Fibroblast of villous mesenchyme (primary cell): ENCODE measurements around the gene GALR1.

GRCh38 chr18:76691683-76692305 lies 130.6 kb upstream of the ZNF236 start:
- CAGE, long polyA plus RNA = no peak

- CAGE, long polyA plus RNA = no peak
These were observed 115.0 kb upstream of the ZNF236 start for GRCh38 chr18:76707343-76707788.

GRCh38 chr18:76771414-76772047 lies 50.8 kb upstream of the ZNF236 start:
- CAGE, long polyA plus RNA = no peak

- CAGE, long polyA plus RNA = no peak
These were observed 88.5 kb downstream of the MBP start for GRCh38 chr18:77043901-77044759.

- CAGE, long polyA plus RNA = no peak
These were observed 40.1 kb downstream of the MBP start for GRCh38 chr18:77092204-77093228.

DNA sequence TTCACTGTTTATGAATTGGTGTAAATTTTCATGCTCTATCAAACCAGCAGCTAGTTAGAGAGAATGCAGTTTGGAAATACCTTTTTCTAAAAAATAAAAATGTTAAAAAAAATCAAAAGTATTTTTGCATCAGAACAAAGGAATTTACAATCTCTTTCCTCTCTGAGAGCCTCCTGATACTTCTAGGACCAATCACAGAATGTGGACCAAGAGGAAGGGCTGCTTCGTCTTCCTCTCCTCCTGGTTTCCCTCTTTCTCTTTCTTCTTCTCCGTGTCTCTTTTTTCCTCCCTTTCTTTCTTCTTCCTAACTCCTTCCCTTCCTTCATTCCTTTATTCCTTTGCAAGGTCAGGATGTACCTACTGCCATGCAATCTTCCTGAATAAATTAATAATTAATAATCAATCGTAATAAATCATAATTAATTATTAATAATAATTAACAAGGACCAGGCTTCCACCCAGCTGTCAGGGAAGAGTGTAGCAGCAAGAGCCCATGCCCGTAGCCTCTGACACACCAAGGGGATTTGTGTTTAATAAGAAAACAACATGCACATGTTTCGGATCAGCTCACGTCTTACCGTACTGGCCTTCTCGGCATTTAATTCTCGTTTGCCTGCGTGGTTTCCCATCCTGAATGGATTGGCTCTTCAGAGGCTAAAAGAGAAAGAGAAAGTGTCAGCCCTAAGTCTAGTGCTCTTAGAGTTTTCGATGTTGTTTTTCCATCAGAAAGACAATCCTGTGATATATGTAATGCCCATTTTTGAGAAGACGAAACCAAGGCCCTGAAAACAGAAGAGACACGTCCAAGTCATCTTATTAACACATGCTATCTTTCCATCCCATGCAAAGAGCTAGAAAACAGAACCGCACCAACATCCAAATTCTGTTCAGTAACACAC lies 27.7 kb downstream of the MBP start:
- CAGE, long polyA plus RNA = no peak

DNA sequence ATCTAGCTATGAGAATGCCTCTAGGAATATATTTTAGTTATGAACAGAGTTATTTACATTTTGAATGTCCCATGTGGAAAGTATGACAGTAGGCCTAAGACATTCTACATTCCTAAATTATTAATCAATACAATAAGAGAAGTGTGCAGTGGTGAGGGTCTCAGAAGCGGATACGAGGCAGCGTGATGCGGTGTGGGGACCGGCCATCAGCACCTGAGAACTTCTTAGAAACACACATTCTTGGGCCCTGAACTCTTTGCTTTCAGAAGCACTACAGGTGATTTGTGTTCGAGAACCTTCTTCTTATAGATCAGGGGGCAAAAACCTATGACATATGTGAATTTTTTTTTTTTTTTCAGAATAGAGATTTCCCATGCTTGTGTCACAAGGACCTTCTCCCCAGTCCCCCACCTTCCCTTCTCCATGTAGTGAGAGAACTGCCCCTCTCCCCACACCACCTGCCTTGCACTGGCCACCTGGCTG lies 22.4 kb downstream of the MBP start:
- CAGE, long polyA plus RNA = no peak

DNA sequence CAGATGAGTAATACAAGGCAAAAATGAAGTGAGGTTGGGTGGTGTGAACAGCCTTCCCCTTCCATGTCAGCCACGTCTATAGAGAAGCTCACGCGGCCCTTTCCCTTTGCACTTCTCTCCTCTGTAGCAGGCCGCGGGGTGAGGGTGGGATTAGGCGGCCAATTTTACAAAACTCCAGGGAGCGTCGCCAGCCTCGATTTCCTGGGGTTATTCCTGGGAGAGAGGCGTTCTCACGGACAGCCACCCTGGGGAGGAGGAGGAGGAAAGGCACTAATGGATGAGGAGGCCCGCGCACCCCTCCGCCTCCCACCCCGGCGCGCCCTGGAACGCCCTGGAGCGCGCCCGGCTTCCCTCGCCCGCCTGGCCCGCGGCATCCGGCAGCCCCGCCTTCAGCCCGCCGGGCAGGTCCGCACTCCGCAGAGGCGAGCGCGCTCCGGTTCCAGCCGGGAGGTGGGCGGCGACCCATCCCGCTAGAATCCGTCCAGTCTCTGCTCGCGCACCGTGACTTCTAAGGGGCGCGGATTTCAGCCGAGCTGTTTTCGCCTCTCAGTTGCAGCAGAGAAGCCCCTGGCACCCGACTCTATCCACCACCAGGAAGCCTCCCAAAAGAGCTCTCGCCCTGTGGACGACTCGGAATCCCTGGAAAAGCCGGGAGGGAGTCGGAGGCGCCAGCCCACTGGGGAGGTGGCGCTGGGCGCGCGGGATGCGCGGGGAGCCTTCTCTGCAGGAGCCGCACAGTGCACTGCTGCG lies at the start of gene GALR1:
Gene GALR1 (plus strand): TSS at position 536 of the 750 bp plus-strand sequence.
- CAGE, long polyA plus RNA = no peak

- CAGE, long polyA plus RNA = no peak
These were observed 573.0 kb upstream of the SALL3 start for GRCh38 chr18:78406646-78406977.

DNA sequence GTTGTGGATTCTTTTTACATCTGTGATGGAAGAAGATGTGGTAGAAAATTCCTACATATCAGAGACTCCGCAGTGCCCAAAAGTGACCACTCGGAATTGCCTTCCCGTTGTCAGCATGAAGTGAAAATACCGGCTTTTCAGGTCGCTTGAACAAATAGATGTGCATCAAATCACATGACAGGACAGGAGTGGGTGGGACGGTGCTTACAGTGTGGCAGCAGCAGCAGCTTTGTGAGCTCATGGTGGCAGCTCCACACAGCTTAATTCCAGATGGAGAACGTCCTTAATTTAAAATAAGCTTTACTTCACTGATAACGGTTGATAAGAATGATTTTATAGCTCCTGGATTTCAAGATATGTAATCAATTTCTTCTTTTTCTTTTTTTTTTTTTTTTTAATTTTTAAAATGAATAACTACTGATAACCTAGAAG lies 20.4 kb downstream of the SALL3 start:
- CAGE, long polyA plus RNA = no peak

GRCh38 chr18:79200615-79200823 lies 131.3 kb downstream of the ATP9B start:
- CAGE, long polyA plus RNA = no peak

- CAGE, long polyA plus RNA = no peak
These were observed 143.4 kb upstream of the NFATC1 start for GRCh38 chr18:79252241-79252859.

GRCh38 chr18:79401721-79402349 lies 6.1 kb downstream of the NFATC1 start:
- CAGE, long polyA plus RNA = no peak

- CAGE, long polyA plus RNA = no peak
These were observed 126.7 kb downstream of the NFATC1 start for GRCh38 chr18:79522267-79522905.

GRCh38 chr18:79526917-79527854 lies 131.5 kb downstream of the NFATC1 start:
- CAGE, long polyA plus RNA = no peak

DNA sequence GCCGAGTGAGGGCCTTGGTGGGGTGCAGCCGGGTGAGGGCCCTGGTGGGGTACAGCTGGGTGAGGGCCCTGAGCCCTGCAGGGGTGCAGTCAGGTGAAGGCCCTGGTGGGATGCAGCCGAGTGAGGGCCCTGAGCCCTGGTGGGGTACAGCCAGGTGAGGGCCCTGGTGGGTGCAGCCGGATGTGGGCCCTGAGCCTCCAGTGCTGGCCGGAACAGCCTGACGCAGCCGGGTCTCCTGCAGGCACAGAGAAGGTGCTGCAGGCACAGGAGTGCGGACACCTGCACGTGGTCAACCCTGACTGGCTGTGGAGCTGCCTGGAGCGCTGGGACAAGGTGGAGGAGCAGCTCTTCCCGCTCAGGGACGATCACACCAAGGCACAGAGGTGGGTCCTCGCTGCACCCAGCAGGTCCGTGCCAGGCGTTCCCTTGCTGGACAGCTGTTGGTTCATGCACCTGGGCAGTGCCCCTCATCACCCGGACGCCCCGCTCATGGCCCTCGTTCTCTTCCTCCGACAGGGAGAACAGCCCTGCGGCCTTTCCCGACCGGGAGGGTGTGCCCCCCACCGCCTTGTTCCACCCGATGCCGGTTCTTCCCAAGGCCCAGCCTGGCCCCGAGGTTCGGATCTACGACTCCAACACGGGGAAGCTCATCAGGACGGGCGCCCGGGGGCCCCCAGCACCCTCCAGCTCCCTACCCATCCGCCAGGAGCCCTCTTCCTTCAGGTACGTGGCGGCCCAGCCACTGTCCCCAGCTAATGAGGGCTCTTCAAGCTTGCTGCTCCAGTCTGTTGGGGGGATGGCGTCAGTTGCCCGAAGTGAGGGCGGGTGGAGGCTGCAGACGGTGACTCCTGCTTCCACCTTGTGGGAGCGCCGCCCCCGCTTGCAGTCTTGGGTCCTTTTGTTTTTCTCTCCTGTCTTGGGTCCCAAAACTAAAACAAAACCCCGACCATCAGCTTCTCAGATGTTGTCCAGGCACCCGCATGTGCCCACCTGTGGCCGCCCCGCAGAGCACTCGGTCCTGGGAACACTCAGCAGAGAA lies 38.0 kb downstream of the CTDP1 start:
- CAGE, long polyA plus RNA = no peak

DNA sequence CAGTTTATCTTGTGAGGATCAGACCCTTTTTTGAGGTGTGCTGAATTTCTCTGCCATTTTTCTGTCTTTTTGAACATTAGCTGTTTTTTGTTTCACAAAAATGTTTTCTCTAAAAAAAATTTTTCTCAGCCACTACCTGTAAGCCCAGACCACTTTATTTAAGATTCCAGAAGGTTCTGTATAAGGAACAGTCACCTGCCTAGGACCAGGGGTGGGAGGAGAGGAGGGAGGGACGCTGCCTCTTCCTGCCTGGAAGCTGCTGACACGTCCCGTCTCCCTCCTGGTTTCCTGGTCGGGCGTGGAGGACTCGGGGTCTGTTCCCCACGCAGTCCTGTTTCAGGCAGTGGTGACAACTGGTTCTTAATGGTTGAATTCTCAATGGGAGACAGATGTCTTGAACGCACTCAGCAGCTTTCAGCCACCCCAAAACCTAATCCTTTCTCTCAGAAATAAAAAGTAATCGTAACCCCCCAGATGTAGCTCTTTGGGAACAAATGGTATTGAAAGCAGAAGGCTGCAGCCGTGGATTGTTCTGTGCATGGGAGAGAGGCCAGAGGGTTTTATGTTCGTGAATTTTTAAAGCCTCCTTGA lies 50.6 kb downstream of the CTDP1 start:
- CAGE, long polyA plus RNA = no peak

DNA sequence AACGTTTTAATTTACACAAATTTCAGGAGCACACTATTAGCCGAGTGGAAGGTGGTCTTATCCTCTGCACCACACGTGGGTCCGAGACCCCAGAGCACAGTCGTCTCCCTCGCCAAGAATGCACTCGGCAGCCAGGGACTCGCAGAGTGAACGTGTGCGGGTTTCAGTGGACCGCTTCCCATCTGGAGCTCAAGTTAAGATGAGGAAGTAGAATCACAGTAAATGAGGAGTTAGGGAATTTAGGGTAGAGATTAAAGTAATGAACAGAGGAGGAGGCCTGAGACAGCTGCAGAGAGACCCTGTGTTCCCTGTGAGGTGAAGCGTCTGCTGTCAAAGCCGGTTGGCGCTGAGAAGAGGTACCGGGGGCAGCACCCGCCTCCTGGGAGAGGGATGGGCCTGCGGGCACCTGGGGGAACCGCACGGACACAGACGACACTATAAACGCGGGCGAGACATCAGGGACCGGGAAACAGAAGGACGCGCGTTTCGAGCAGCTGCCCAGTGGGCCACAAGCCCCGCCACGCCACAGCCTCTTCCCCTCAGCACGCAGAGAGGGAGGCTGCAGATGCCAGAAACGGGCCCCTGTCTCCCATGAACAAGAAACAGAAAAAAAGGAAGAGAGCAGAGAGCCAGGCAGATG lies 5.5 kb upstream of the KCNG2 start:
- CAGE, long polyA plus RNA = no peak

DNA sequence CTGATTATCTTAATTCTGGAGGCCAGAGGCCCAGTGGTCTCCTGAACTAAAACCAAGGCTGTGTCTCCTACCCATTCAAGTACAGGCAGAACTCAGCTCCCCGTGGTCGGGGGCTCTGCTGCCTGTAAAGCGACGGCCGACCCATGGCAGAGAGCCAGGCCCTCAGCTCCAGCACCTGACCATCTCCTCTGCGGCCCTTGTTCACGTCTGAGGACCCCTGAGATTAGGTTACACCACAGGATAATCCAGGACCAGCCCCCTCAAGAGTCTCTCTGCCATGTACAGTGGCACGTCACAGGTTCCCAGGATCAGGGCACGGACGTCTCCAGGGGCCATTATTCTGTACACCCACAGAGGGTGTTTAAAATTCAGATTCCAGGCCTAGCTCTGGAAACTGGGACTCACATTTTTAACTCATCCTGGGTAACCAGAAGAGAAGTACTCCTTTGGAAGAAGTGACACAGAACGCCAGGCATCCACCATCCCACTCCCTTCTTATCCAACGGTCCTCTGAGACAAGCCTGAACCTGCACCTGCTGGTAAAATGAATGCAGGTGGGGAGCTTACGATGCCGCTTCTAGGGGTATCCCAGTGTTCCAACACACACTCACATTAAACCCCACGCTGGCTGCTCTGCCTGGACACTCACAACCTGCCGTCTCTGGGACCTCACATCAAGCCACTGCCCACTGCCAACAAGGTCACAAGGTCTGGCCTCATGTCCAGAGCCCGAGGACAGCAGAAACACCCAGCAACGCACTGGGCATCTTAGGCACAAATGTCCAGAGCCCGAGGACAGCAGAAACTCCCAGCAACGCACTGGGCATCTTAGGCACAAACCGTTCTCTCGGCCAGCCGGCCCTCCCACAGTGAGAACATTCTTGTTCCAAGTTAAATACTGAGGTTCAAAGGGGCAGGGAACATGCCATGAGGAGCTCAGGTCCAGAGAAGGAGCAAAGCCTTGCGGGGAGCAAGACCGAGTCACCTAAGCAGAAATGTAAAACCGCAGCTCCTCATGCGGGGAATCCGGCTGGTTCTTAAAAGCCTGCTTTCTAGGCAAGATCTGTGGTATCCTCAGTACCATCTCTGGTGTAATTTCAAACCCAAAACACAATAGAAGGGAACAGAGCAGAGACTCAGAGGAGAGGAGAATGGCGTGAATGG lies 10.0 kb downstream of the SLC66A2 start:
- CAGE, long polyA plus RNA = no peak

- CAGE, long polyA plus RNA = no peak
These were observed 609 bp upstream of the SLC66A2 start for GRCh38 chr18:79952038-79952486.